AG09309 (cell line): ENCODE measurements around a stretch of chr19.

DNA sequence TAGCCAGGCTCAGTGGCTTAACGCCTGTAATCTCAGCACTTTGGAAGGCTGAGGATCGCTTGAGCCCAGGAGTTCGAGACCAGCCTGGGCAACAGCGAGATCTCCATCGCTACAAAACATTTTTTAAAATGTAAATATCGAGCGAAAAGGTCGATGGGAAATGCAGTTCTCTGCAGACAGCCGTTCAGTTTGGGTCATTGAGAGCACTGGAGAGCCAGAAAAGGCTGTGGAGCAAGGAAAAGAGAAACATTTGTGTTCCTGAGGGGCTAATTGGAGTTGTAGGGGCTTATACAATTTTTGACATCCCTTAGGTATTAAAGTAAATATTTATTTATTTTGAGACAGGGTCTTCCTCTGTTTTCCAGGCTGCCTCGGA is 613 bp upstream of the YIF1B start:
- RRBS, result no CpG with 5 or more reads among the region's 10 CpGs

- RRBS, result no CpG with 5 or more reads among the region's 9 CpGs
Observed at GRCh38 chr19:38338854-38339424, 3.3 kb downstream of the CATSPERG start.

DNA sequence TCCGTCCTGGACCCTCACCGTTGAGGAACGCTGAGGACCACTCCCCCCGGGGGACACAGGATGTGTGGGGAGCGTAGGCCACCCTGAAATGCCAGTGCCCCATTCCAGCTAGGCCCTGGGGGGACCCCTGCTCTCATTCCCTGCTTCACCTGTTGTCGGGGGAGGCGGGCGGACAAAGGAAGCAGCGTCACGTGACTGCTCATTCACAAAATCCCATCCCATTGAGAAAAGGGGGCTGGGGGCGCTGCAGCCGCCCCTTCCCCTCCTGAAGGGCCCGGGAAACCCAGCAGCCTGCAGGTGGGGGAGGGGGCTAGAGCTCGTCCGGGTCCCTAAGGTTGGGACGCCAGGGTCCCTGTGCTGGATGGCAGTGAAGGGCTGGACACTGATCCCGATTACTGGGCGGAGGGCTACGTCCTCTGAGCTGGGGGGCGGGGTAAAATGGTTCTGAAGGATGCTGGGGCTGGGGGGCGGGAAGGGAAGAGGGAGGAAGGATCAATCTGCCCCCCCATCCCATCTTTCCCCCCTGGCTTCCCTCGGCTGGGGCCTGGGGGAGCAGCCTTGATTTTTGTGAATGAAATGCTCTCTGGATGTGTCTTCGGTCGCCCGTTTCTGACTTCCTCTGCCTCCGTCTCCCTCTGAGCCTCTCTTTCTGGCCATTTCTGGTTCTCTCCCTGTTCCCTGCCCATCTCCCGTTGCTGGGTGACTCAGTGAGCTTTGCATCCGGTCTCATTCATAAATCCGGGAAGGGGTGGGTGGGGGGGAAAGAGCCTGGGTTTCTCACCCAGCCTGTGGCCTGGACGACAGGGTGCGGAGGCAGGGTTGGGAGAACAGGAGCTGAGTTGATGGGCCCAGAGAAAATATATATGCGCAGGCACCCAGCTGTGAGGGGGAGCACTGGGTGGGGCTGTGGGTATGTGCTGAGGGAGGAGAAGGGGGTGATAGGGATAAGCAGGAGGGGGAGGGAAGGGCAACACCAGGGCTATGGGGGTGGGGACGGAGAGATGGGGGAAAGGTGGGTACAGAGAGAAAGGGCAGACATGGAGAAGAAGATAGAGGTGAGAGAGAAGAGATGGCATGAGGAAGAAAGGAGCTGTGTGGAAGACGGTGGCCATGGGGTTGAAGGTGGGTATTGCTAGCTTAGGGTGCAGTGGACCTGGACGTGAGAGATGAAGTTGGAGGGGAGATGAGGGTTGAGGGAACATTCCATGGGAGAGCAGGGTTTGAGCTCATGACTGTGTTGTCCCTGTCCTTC is 960 bp downstream of the SPRED3 start:
- RRBS, result 5% methylated on average over 3 of the region's 35 CpGs

GRCh38 chr19:38417510-38418429 is 8.2 kb downstream of the RASGRP4 start:
- RRBS, result 2% methylated on average over 5 of the region's 44 CpGs

GRCh38 chr19:38648897-38649421 is 1.5 kb downstream of the ACTN4 start:
- RRBS, result 3% methylated on average over 4 of the region's 12 CpGs

GRCh38 chr19:38649422-38650149 is 2.1 kb downstream of the ACTN4 start:
- RRBS, result no CpG with 5 or more reads among the region's 13 CpGs

DNA sequence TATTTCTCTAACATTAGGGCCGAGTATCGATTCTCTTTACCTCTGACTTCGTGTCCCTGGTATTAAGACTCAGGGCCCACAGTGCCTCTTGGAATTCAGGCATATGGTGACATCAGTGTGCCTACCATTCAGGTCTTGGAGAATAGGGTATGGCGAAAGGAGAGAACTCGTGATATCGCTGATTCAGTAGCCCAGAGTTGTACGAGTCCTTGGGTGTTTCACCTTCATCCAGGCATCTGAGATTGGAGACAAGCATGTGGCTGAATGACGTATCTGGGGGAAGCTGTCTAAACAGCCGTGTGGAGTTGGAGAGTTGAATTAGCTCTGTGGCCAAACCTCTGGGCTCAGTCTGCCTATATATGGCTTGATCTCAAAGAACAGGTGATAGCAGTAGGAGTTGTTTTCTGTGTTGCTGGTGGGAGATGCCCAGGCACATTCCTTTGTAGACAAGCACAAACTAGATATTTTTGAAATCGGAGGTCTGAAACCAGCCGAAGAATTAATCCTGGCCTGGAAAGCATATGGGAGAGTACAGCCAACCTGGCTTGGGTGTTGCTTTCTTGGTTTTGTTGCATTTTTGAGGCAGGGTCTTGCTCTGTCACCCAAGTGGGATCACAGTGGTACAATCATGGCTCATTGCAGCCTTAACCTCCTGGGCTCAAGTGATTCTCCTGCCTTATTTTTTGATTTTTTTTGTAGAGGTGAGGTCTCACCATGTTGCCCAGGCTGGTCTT is 27.4 kb downstream of the ACTN4 start:
- RRBS, result no CpG with 5 or more reads among the region's 11 CpGs

DNA sequence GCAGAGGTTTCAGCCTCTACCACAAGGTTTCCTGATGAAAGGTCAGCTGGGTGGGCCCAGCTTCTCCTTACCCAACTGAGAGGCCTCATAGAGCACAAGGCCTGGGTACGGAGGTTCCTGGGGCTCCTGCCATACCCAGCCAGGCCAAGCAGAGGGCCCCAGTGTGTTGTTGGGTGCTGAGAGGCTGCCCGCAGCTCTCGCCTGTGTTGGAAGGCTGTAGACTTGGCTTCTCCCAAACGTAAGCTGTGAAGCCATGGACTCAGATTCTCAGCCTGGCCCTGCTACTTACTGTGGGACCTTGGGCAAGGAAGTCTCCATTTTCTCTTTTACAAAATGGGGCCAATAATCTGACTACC is 28.2 kb downstream of the ACTN4 start:
- RRBS, result no CpG with 5 or more reads among the region's 4 CpGs

GRCh38 chr19:38679681-38680310 is 32.3 kb downstream of the ACTN4 start:
- RRBS, result no CpG with 5 or more reads among the region's 8 CpGs

DNA sequence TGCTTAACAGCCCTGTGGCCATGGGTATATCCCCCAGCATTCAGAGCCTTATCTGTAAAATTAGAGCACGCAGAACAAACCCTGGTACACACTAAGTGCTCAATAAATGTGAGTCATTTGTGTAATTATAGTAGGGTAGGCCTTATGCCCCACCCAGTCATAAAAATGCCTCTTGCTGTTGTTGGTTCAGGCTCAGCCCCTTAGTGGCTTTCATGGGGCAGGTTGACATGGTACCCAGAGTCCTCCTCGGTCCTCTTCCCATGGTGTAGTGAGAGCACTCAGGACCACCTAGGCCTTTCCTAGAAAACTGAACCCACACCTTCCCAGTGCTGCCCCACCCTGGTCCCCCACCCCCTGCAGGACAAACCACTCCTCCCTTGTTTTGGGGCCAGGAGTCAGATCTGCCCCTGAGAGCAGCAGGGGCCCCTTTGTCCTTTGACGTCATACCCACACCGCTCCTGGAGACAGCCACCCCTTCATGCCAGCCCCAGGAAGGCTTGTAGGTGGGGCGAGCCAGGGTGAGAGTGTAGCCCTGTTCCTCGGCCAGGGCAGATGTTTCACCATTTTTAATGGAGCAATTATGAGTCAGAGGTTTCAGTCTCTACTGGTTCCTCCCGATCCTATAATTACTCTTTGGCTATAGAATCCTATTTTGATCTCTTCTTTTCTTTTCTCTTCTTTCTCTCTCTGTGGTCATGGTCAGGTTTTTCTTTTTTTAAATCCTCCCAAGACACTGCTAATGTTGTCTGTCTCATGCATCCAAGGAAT is 36.8 kb downstream of the ACTN4 start:
- RRBS, result no CpG with 5 or more reads among the region's 7 CpGs

GRCh38 chr19:38695167-38695850 is 47.9 kb downstream of the ACTN4 start:
- RRBS, result no CpG with 5 or more reads among the region's 13 CpGs

DNA sequence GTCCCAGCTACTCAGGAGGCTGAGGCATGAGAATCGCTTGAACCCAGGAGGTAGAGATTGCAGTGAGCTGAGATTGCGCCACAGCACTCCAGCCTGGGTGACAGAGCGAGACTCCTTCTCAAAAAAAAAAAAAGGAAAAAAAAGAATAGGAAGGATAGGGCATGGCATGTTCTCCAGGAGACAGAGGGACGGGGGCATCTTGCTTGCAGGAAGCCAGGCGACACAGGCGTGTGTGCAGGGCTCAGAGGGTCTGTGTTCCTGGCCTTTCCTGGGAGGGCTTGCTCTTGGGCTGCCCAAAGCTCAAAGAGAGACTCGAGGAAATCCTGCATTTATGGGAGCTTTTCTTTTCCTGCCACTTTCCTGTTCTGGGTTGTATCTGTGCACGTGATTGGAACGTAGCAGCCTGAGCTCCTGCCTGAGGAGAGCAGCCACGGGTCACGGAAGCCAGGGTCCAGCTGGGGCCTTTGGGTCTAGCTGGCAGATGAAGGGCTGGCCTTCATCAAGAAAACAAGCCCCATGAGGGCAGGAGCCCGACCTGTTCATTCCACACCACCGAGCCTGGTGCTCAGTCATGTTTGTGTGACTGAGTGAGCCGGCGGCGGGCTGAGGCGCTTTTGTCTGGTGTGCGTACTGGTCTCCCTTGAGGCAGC is 44.5 kb downstream of the CAPN12 start:
- RRBS, result no CpG with 5 or more reads among the region's 18 CpGs

DNA sequence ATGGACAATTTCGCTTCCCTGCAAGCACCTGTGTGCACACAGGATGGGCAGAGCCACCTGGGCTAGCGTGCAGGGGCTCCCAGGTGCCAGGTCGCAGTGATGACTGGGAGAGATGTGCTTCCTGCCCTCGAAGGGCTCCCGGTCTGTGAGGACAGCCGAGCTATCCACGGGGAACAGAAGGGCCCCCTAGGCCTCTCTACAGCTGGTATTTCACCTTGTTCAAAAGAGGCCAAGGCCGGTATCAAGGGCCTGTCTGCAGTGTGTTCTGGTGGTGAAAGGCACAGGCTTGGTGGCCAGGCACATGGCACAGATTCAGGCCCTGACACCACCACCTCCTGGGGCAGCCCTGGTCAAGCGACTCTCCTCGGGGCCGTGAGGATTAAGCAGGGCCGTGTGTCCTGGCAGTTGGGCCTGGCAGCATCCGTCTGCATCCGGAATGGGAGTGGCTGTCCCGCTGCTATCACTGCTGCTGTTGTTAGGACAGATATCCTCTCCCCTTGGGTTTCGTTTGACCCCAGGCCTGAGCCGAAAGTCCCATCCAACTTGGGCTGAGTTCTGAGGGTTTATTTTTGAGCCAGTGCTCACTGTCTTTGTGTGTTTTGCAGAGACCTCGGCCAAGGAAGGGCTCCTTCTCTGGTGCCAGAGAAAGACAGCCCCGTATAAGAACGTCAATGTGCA is 38.7 kb downstream of the CAPN12 start:
- RRBS, result 100% methylated on average over 1 of the region's 20 CpGs

DNA sequence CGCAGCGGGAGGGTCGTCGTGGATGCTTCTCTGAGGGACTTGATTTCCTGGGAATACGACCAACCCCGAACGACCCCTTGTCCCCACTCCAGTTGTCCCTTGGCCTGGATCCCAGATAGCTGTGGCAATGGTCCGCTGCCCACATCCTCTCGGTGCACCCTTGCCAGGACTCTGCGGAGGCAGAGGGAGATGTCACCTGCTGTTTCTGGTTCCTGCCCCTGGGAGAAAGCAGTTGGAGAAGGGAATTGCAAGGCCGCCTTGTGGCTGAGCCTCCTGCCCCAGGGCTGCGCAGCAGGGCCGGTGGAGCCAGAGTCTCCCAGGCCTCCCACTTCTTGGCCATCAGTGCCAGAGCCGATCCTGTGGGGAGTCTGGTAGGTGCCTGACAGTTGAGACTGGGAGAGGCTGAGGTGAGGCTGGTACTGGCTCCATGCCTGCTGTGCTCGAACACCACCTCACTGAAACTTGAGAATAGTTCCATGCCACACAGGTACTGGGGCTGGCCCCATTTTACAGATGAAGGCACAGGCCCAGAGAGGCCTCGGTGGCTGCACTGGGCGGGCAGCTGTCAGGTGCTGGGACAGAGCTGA is 24.0 kb downstream of the CAPN12 start:
- RRBS, result no CpG with 5 or more reads among the region's 17 CpGs

DNA sequence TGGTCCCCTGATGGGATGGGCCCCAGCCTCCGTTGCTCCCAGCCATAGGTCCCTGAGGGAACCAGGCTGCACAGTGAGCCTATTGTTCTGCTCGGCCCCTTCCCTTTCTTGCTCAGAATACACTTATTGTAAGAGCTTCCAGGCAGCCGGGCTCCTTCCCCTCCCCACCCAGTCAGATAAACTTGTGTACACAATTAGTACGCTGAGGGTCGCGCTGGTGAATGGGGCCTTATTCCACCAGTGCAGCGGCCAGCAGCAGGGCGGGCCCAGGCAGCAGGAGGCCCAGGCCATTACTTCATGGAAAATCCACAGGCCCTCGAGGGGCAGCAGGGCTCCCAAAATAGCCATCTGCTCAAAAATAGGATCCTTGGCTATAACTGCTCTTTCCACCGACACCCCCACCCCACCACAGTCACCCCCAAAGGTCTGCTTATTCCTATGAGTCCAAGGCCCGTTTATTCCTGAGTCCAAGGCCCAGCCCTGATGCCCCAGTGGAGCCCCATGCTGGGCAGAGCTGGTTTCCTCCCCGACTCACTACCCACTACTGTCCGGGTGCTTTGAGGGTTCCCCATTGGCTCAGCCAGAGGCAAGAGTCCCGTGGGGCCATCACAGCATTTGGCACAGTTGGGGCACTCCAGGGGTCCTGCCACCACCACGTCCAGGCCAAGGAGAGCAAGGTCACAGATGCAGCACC is 22.1 kb downstream of the CAPN12 start:
- RRBS, result no CpG with 5 or more reads among the region's 15 CpGs

DNA sequence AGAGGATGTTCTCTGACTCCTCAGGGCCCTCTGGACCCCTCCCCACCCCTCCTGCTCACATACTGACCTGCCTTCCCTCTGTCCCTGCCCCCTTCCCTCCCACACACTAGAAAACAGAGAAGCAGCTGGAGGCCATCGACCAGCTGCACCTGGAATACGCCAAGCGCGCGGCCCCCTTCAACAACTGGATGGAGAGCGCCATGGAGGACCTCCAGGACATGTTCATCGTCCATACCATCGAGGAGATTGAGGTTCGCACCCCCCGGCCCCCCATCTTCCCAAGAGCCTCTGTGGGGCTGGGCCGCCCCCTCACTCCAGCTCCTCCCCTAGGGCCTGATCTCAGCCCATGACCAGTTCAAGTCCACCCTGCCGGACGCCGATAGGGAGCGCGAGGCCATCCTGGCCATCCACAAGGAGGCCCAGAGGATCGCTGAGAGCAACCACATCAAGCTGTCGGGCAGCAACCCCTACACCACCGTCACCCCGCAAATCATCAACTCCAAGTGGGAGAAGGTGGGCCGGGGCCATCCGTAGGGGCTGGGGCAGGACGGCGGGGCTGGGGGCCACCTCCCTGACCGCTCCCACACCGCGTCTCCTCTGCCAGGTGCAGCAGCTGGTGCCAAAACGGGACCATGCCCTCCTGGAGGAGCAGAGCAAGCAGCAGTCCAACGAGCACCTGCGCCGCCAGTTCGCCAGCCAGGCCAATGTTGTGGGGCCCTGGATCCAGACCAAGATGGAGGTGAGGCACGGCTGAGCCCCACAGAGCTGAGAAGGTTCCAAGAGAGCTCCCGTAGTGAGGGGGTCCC is 20.2 kb downstream of the CAPN12 start:
- RRBS, result no CpG with 5 or more reads among the region's 34 CpGs

DNA sequence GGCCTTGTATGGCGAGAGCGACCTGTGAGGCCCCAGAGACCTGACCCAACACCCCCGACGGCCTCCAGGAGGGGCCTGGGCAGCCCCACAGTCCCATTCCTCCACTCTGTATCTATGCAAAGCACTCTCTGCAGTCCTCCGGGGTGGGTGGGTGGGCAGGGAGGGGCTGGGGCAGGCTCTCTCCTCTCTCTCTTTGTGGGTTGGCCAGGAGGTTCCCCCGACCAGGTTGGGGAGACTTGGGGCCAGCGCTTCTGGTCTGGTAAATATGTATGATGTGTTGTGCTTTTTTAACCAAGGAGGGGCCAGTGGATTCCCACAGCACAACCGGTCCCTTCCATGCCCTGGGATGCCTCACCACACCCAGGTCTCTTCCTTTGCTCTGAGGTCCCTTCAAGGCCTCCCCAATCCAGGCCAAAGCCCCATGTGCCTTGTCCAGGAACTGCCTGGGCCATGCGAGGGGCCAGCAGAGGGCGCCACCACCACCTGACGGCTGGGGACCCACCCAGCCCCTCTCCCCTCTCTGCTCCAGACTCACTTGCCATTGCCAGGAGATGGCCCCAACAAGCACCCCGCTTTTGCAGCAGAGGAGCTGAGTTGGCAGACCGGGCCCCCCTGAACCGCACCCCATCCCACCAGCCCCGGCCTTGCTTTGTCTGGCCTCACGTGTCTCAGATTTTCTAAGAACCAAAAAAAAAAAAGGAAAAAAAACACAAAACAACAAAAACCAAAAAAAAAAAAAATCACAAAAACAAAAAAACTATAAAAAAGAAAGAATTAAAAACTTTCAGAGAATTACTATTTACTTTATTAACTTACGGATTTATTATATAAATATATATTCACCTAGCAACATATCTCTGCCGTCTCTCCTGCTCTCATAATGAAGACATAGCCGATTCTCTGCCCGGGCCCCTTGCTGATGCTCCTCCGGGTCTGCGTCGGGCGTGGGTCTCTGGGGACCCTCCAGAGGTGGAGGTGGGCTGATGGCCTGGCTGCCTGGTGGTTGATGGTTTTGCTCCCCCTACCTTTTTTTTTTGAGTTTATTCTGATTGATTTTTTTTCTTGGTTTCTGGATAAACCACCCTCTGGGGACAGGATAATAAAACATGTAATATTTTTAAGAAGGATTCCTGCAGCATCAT is 14.5 kb downstream of the CAPN12 start:
- RRBS, result no CpG with 5 or more reads among the region's 24 CpGs

DNA sequence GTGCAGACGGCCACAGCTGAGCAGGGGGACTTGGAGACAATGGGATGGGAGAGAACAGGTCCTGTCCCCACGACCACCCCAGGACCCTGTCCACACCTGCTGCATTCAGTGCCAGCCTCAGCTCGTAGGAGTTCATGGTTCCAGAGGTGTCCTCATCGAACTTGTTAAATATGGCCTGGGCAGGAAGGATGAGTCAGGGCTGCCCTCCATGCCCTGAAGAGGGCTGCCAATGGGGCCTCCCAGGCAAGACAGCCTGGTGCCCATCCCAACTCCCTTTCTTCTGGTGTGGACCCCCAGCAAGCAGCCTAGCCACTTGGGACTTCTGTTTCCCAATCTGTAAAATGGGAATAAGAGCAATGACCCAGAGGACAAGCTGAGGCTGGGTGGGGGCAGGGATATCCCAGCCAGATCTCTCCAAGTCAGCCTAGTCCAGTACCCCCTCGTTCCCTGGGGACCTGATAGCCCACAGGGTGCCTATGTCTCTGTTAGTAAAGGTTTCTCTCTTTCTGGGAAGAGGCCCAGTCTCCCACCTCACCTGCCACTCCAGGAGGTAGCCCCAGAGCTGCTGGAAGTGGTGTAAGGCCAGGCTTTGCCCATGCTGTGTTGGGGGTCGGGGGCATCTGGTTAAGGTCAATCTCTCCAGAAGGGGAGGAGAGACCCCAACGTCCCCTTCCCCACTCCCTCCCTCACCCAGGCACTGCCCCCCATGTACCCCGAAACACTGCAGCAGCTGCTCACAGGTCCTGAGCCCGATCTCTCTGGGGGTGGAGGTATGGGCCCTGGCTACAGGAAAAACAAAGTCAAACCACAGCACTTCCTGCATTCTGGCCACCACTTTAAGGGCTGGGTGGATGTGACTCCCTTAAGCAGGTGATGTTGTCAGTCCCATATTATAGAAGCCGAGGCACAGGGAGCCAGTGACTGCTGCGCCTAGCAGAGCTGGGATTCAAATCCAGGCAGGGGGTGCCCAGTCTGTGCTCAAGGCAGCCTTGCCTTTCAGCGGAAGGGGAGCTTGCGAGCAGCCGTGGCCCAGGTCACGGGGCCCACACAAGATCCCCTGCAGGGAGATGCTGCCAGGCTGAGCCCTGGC is 10.3 kb downstream of the CAPN12 start:
- RRBS, result no CpG with 5 or more reads among the region's 15 CpGs

GRCh38 chr19:38735798-38736475 is 8.3 kb downstream of the CAPN12 start:
- RRBS, result 3% methylated on average over 34 of the region's 74 CpGs

GRCh38 chr19:38759399-38760026 is 13.8 kb downstream of the LGALS7 start:
- RRBS, result no CpG with 5 or more reads among the region's 13 CpGs